Caco-2 (cell line): ENCODE measurements around the genes MYO5A, ATOSA, ONECUT1, DNAAF4 and NEDD4.

GRCh38 chr15:51981576-51981837 lies 9.9 kb upstream of the LEO1 start:
- PRO-cap: unidirectional peak, plus-strand start at chr15:51981781
- RRBS: no CpG with 5 or more reads among the region's 3 CpGs

GRCh38 chr15:52069493-52070193 lies 42.9 kb downstream of the BCL2L10 start:
- PRO-cap: no peak
- RRBS: no CpG with 5 or more reads among the region's 8 CpGs

GRCh38 chr15:52287104-52287533 lies 8.5 kb downstream of the MYO5C start:
- PRO-cap: no peak
- RRBS: no CpG with 5 or more reads among the region's 7 CpGs

- PRO-cap: no peak
- RRBS: no CpG with 5 or more reads among the region's 4 CpGs
These were observed 112.7 kb downstream of the MYO5A start for GRCh38 chr15:52415978-52416292.

GRCh38 chr15:52466065-52466830 lies 62.4 kb downstream of the MYO5A start:
- PRO-cap: no peak
- RRBS: no CpG with 5 or more reads among the region's 3 CpGs

GRCh38 chr15:52527975-52529105 lies at the start of gene MYO5A:
TSS of gene MYO5A (minus strand) at chr15:52528880.
- PRO-cap: bidirectional peak, plus-strand start at chr15:52529002, minus-strand start at chr15:52528880
- RRBS: 3% methylated on average over 34 of the region's 104 CpGs

DNA sequence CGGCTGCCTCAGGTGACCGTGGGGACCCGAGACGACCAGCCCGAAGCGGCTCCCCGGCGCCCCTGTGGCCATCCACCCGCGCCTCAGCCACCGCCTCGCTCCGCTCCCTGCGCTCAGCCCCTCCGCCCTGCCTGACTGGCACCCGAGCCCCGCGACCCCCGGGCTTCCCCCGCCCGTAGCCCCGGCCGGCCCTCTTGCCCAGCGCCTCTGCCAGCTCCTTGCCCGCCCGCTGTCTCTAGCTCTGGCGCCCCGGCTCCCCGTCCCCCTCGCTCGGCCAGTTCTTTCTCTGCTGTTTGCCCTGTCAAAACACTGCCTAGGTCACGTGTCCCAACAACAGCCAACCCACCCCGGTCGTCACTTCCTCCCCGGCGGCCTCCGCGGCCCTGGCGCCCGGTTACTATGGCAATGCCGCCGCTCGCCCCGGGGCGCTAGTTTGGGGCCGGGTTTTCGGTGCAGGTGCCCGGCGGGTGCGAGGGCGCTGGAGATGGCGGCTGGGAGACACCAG lies at the start of gene ATOSA:
ATOSA (minus strand) TSS at position 311 of the 505 bp plus-strand sequence.
- PRO-cap: bidirectional peak, plus-strand start at position 357 of the sequence, minus-strand start at position 243 of the sequence
- RRBS: 3% methylated on average over 24 of the region's 52 CpGs

- PRO-cap: no peak
- RRBS: no CpG with 5 or more reads among the region's 3 CpGs
These were observed 3.6 kb upstream of the ATOSA start for GRCh38 chr15:52682769-52683206.

DNA sequence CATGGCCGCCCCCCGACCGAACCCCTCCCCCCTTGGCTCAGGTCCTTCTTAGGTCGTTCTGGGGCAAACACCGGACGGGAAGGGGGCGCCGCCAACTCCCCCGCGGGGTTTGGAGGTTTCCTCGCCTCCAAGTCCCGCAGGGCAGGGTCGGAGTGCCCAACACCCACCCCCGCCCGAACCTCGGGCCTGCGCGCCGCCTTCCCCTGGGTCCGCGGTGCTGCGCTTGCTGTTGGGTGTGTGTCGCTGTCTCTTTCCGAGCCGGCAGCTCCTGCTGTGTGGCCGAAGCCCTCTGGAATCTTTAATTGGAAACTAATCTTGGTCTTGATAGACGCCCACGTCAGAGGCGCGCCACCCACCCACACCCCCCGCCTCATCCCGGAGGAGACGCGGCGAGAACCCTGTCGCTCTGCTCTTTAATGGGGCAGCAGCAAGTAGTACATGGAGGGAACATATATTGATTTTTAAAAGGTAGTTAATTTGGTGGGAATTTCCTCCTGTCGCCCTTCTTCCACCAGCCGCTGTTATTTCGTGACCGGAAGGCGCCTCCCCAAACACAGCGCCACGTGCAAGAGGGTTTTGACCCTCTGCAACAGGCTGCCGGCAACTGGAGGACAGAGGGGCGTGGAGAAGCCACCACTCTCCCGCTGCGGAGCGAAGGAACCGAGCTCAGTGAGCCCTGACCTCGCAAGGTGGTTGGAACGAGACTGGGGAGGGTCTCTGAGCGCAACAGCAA lies 4.6 kb downstream of the ONECUT1 start:
- PRO-cap: no peak
- RRBS: 91% methylated on average over 9 of the region's 52 CpGs

- PRO-cap: bidirectional peak, plus-strand start at chr15:52790445, minus-strand start at chr15:52790314
- RRBS: 8% methylated on average over 20 of the region's 94 CpGs
These were observed at the start of gene ONECUT1 for GRCh38 chr15:52789776-52790662. TSS of gene ONECUT1 (minus strand) at chr15:52790336.

- PRO-cap: no peak
- RRBS: 96% methylated on average over 29 of the region's 81 CpGs
These were observed 15.8 kb upstream of the ONECUT1 start for GRCh38 chr15:52805563-52806643.

DNA sequence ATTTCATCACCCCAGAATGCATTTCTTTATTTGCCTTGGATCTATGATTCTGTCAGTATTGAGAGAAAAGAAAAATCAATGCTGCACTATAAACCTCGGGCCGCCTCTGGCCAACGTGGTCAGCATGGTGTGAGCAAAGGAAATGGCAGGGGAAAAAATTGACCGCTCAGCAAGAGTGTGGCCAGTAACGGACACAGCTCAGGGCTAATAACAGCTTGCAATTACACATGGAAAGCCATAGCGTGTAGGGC lies 184.2 kb upstream of the ONECUT1 start:
- PRO-cap: no peak
- RRBS: no CpG with 5 or more reads among the region's 6 CpGs

DNA sequence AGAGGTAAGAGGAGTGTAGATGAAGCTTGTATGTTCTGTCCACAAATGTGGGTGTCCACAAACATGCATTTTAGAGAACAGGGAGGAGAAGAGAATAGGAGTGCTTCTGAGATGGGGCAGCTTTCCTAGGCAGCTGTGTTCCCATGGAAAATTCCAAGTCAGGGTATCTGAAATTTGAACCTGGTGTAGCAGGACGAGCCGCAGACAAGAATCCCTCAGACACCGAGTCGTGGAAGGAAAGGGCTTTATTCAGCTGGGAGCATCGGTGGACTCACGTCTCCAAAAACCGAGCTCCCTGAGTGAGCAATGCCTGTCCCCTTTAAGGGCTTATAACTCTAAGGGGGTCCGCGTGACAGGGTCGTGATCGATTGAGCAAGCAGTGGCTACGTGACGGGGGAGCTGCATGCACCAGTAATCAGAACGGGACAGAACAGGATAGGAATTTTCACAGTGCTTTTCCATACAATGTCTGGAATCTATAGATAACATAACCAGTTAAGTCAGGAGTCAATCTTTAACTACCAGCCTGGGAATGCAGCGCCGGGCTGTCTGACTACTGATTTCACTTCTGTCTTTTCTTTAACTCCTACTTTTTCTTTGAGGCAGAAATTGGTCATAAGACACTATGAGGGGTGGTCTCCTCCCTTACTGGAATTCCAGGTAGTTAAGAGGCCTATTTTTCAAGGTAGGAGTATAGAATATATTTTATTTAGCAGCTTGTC lies 71.5 kb upstream of the WDR72 start:
- PRO-cap: bidirectional peak, plus-strand start at position 218 of the sequence, minus-strand start at position 221 of the sequence; bidirectional peak, plus-strand start at position 510 of the sequence, minus-strand start at position 430 of the sequence
- RRBS: no CpG with 5 or more reads among the region's 16 CpGs

DNA sequence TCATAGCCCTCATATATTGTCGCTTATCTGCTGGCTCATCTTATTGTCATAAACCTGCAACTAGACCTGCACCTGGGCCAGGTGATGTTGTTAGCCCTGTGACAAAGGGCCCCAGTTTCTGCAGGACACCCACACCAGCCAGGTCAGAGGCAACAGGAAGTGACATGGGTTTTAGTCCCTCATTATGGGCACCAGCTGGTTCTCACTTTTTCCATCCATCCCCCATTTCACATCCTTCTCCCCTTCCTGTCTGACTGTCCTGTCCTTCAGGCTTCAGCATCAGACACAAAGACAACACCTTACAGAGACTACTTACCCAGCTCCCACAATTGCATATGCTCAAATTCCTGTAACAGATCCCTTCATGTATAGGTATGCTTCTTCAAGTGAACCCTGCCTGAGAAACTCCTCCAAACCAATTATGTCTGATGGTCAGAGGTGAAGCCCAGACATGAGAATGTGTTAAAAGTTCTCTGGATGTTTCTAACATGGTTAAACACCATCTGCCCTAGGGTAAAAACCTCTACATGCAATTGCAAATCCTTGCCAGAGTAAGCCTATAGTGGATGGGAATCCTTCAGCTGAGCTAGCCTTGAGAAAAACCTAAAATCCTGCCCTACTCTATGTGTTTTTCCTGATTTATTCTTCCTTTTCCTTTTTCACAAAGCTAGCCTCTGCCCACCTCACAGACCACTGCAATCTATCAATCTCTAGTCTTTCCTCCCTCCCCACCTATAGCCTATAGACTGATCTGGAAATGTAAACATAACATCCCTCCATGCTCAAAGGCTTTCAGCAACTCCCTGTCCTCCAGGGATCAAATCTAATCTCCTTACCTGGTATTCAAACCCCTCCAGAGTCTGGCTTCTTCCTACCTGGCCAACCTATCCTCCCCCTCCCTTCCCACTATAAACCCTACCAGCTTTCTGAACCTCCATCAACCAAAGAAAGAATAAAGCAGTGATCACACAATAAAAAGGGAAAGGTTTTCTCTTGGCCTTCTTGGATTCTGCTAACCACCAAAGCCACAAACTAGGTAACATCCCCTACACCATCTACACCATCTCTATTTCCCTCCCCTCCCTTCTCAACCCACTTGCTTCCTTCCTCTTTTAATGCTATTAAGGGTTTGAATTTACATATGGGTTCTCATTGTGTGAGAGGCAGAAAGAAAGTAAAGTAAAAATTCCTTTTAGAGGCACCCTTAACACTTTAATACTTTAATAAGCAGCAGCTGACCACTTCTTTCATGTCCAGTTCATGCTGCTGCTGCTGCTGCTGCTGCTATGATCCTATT lies 25.4 kb upstream of the RSL24D1 start:
- PRO-cap: no peak
- RRBS: no CpG with 5 or more reads among the region's 1 CpG

- PRO-cap: no peak
- RRBS: no CpG with 5 or more reads among the region's 6 CpGs
These were observed 9.7 kb downstream of the RAB27A start for GRCh38 chr15:55279537-55280694.

DNA sequence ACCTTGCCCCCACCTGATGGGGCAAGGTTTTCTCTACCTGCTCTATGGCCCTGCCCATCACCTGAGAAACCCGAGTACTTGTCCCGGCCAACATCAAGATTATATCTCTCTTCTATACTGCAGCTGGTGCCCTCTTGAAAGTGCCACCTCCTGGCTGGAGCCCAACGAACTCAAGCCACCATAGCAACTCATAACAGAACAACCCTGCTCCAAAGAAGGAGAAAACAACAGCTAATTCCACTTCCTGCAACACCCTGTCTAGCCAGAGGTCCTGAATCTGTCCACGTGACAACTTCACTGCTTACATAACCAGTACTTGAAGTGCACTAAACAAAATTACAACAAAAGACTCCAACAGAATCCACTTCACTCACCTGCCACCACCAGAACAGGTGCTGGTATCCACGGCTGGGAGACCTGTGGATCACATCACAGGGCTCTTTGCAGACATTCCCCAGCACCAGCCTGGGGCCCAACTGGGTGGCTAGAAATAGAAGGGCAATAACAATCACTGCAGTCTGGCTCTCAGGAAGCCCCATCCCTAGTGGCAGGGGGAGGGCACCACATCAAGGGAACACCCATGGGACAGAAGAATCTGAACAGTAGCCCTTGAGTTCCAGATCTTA lies 49.3 kb downstream of the PIERCE2 start:
- PRO-cap: no peak
- RRBS: no CpG with 5 or more reads among the region's 5 CpGs

GRCh38 chr15:55508171-55508394 lies at the start of gene DNAAF4:
TSS of gene DNAAF4 (minus strand) at chr15:55508234.
- PRO-cap: no peak
- RRBS: no CpG with 5 or more reads among the region's 1 CpG

DNA sequence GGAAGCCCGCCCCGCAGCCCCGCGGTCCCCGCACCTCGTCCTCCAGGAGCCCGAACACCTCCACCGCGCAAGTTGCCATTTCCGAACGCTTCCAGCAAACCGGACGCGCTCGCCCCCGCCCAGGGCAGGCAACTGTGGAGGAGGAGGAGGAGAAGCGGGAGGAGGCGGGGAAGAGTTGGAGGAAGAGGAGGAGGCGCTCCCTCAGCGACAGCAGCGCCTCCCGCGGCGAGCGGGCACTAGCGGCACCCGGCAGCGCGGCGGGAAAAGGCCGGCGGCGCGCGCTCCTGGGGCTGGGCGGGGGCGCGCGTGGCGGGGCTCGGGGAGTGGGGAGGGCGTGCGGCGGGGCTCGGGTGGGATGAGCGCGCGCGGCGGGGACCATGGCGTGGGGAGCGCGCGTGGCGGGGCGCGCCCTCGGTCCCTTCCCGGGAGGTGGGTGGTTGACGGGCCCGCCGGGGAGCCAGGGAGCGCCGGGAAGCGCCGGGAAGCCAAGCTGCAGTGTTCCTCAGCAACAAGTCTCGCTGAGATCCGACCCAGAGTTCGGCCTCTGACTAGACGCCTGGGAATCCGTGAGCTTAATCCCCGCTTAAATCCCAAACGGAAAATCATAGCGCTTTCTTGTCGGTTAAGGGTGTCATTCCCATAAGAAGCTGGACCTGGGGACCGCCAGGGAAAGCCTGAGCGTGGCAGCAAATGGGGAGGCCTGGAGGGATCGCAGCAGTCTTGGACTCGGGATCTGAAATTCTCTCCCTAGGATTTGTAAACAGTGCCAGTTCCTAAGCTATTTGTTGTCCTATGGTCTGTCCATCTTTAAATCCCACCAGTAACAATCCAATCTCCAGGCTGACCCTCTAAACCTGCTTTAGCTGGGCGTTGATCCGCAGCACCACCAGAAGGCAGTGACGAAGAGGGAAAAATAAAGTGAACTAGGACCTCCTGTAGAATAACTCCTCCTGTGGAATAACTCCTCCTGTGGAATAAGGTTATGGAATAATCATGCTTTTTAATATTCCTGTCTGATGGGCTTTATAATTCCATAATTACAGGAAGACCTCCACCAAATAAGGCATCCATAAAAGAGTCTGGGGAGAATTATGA lies at the start of gene NEDD4:
NEDD4 (minus strand) TSS at position 136 of the 1,095 bp plus-strand sequence.
- PRO-cap: bidirectional peak, plus-strand start at position 263 of the sequence, minus-strand start at position 136 of the sequence
- RRBS: 7% methylated on average over 6 of the region's 82 CpGs

DNA sequence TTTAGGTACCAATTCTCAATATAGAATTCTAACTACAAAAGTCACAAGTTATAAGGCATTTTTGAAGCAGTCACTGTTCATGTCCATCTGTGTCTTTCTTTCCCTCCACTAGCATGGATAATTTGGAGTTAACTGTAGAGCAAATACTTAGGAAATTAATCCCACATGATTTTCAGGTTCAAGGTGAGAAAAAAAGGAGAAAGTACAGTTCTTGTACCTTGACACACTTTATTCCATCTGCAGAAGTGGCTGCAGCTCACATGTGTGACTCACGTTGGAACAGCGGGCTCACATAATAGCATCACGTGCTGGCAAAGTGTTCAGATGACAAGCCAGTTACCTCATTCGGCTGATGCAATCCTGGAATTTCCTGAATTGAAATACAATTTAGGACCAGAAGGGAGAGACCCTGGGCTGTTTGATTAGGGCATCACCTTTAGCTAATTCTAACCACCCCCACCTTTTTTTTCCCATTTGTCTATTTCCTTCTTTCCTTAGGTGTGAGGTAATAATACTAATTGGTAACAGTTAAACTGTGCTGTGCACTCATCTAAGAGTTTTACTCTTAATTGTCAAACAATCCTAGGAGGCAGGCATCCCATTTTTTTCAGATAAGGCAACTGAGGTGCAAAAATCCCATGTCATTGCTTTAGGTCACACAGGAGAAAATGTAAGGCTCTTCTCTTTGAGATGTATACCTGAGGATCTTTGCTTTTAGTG lies 47.1 kb upstream of the NEDD4 start:
- PRO-cap: bidirectional peak, plus-strand start at position 385 of the sequence, minus-strand start at position 239 of the sequence
- RRBS: no CpG with 5 or more reads among the region's 4 CpGs

DNA sequence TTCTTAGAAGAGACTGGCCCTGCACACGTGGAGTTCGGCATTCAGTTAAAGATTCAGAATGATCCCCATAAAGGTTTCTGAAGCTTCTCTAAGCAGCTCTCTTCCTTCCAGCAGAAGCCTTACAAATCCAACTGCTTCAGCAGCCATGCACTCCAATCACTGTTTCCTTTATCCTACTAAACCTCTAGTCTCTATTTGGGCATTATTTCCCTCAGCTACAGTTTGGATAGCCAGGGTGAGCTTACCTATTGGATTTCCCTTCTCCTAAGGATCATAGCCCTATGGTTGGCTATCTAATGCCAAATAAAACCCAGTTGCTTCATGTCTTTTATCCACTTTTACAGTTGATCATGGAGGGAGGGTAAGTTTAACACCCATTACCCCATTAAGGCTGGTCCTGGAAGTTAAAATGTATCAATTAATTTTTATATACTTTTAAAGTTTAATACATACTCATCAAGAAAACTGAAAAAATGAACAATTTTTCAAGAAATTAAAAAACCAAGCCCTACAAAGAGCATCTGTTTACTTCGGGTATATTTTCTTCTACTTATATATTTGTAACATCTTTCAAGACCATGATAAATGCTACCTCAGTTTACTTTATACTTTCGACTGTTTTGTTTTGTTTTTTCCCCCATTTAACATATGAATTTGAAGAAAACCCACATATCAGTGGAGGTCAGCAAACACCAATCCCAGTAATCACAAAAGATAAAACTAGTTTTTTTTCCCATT lies 20.3 kb downstream of the RFX7 start:
- PRO-cap: no peak
- RRBS: no CpG with 5 or more reads among the region's 4 CpGs